Amniotic epithelial cell (primary cell): Measurements from ENCODE around the gene CRIP3.

GRCh38 chr6:43308257-43309193 lies at the start of gene CRIP3:
CRIP3 (minus strand) TSS chr6:43308826.
- RRBS, result no CpG with 5 or more reads among the region's 43 CpGs

GRCh38 chr6:43336320-43336705 lies 27.7 kb upstream of the CRIP3 start:
- RRBS, result no CpG with 5 or more reads among the region's 3 CpGs

DNA sequence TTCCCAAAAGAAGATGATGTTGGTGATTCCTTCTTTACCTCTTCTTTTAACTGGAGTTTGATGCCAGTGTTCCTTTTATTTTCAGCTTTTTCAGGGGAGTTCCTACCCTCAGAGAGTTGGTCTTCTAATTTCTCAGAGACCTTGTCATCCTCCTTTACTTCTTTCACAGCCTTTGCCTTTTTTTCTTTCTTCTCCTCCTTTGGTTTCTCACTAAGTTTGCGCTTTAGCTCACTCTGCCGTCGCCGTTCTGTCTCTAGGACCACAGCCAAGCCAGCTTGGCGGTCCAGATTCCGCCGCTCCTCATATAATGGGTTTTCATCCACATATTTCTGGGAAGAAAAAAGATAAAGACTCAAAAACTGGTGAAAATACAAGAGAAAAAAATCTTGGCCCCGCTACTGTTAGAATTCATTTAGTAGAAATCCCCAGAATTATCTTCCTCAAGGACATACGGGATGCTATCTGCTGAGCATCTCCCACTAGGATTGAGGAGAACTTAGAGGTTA lies 29.2 kb downstream of the ZNF318 start:
- RRBS, result no CpG with 5 or more reads among the region's 9 CpGs

DNA sequence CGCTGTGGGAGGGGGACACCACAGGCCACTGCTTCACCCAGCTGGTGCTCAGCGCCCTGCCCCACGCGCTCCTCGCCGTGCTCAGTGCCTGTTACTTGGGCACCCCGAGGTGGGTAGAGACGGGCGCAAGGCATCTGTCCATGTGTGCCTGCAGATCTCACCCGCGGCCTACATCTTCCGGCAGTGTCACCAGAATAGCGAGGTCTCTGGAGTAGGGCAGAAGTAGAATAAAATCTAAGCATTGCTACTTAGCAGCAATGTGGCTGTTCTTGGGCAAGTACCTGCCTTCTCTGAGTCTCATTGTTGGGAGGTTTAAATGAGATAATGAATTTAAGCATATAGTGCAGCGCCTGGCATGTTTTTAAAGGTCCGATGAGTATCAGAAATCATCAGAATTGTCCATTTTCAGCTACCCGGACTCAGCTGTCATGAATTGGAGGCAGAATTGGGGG lies 716 bp downstream of the ABCC10 start:
- RRBS, result no CpG with 5 or more reads among the region's 16 CpGs

DNA sequence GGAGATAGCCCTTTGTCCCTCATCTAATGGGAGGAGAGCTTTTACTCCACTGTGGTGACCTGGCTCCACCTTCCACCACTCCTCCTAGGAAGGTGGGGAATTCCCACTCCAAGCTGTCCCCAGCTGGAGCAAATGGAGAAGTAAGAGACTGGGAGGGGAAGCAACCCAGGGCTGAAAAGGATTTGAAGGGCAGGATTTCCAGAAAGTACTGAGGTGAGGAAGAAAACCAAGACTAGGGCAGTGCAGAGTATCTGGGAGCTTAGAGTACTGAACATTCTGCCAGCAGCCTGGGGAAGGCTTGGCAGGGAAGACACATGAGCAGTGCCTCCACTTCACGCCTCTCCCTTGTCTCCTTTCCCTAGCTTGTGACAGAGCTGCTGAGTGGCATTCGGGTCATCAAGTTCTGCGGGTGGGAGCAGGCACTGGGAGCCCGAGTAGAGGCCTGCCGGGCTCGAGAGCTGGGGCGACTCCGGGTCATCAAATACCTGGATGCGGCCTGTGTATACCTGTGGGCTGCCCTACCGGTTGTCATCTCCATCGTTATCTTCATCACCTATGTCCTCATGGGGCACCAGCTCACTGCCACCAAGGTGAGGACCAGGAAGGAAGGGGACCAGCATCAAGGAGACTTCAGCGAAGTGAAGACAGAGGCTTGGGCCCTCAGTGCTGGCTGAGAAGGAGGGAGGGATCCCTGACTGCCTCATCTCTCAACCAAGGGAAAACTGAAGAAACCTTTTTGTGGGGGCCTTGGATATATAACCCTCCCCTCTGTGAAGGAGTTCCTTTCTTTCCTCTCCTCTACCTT lies 7.1 kb downstream of the ABCC10 start:
- RRBS, result 100% methylated on average over 2 of the region's 12 CpGs

- RRBS, result no CpG with 5 or more reads among the region's 13 CpGs
Observed at GRCh38 chr6:43443744-43444462, 11.4 kb downstream of the DLK2 start.

GRCh38 chr6:43517253-43518039 lies 557 bp downstream of the POLR1C start:
- RRBS, result no CpG with 5 or more reads among the region's 18 CpGs

GRCh38 chr6:43702222-43703501 lies 15.1 kb upstream of the MRPS18A start:
- RRBS, result 0% methylated on average over 4 of the region's 19 CpGs

DNA sequence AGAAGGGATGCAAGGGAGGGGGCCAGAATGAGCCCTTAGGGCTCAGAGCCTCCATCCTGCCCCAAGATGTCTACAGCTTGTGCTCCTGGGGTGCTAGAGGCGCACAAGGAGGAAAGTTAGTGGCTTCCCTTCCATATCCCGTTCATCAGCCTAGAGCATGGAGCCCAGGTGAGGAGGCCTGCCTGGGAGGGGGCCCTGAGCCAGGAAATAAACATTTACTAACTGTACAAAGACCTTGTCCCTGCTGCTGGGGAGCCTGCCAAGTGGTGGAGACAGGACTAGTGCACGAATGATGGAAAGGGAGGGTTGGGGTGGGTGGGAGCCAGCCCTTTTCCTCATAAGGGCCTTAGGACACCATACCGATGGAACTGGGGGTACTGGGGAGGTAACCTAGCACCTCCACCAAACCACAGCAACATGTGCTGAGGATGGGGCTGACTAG lies 1.9 kb upstream of the VEGFA start:
- RRBS, result no CpG with 5 or more reads among the region's 4 CpGs

DNA sequence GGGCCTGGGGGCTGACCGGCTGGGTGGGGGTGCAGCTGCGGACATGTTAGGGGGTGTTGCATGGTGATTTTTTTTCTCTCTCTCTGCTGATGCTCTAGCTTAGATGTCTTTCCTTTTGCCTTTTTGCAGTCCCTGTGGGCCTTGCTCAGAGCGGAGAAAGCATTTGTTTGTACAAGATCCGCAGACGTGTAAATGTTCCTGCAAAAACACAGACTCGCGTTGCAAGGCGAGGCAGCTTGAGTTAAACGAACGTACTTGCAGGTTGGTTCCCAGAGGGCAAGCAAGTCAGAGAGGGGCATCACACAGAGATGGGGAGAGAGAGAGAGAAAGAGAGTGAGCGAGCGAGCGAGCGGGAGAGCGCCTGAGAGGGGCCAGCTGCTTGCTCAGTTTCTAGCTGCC lies 11.8 kb downstream of the VEGFA start:
- RRBS, result no CpG with 5 or more reads among the region's 15 CpGs

GRCh38 chr6:43812937-43813747 lies 43.1 kb downstream of the VEGFA start:
- RRBS, result no CpG with 5 or more reads among the region's 11 CpGs

GRCh38 chr6:43929495-43929941 lies 159.5 kb downstream of the VEGFA start:
- RRBS, result no CpG with 5 or more reads among the region's 6 CpGs

GRCh38 chr6:43972765-43973309 lies 154.4 kb downstream of the MRPL14 start:
- RRBS, result no CpG with 5 or more reads among the region's 4 CpGs

GRCh38 chr6:43997103-43997811 lies 130.0 kb downstream of the MRPL14 start:
- RRBS, result no CpG with 5 or more reads among the region's 5 CpGs

GRCh38 chr6:43999798-44000811 lies 127.1 kb downstream of the MRPL14 start:
- RRBS, result no CpG with 5 or more reads among the region's 17 CpGs

GRCh38 chr6:44056736-44057289 lies 70.4 kb downstream of the MRPL14 start:
- RRBS, result no CpG with 5 or more reads among the region's 11 CpGs

DNA sequence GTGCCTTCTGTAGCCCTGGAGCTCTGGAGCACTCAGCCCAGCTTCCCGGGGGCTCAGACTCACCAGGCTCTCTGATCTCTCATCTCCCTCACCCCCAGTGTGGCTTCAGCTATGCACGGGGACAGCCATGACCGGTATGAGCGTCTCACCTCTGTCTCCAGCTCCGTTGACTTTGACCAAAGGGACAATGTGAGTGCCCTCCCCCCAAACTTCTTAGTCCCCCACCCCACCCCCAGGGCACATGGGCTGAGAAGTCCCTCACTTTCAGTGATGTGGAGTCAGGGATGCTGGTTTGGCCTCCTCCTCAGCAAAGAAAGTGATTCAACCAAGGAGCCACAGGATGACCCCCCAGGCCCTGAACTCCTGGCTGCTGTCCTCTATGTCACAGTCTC lies 8.9 kb downstream of the TMEM63B start:
- RRBS, result 80% methylated on average over 3 of the region's 5 CpGs

- RRBS, result no CpG with 5 or more reads among the region's 12 CpGs
Observed at GRCh38 chr6:44137990-44139123, 11.0 kb downstream of the TMEM63B start.

GRCh38 chr6:44203025-44203403 lies 13.7 kb upstream of the MYMX start:
- RRBS, result no CpG with 5 or more reads among the region's 9 CpGs

DNA sequence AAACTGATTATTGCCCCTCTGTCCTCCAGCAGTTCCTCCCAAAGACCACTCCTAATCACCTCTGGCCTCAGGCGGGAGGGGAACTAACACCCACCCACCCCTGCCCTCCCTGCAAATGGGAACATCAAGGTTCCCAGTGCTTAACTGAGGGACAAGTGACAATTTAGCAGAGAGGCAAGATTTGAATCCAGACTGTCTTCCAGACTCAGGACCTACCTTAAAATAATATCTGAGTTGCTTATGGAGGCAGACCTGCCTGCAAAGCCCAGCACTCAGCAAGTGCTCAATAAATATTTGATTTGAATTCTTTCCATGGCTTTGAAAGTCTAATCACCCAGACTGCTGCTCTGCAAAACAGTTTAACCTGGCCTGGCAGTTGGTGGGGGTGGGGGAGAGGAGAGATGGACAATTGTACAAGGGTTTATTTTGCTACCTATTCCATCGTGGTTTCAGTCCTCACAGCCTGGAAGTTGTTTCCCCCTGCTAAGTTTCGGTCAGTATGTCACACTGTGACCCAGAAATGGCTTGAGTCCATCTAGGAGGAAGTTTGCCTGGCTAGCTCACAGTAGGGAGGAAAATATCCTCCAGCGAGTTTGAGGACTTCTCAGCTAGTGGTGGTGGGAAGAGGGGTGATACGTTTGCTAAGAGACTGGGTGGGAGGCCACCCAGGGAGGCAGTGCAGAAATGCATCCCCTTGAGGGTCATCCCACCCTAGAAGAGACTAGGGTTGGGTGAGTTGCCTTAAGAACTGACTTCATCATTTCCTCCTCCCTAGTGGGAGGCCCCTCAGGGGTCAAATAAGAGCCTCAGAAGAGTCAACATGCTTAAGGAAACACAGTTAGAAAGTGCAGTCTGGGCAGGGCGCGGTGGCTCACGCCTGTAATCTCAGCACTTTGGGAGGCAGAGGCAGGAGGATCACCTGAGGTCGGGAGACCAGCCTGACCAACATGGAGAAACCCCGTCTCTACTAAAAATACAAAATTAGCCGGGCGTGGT lies 1.5 kb downstream of the MYMX start:
- RRBS, result no CpG with 5 or more reads among the region's 12 CpGs